SUDHL5 (cell line): ENCODE measurements around the gene RPS7.

GRCh38 chr2:44816-45156, 1.5 kb downstream of the FAM110C start:
- PRO-cap: no peak

GRCh38 chr2:288518-289378, 857 bp upstream of the ALKAL2 start:
- PRO-cap: no peak

DNA sequence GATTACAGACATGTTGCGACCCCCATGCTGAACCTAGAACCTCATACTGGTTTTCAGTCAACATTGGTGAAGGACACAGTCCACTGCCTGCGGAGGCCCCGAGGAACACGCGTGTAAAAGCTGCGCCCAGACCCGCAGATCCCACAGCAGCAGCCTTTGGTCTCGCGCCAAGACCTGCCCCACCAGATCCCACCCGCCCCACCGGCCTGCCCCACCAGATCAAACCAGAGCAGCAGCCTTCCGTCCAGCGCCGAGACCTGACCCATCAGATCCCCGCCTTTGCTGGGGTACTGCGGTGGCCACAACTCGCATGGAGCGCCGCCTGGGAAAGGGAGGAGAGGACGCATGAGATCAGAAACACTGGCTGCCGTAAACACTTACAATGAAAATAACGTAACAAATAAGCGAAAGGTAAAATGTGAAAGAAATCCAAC, 173.6 kb downstream of the TMEM18 start:
- PRO-cap: no peak

DNA sequence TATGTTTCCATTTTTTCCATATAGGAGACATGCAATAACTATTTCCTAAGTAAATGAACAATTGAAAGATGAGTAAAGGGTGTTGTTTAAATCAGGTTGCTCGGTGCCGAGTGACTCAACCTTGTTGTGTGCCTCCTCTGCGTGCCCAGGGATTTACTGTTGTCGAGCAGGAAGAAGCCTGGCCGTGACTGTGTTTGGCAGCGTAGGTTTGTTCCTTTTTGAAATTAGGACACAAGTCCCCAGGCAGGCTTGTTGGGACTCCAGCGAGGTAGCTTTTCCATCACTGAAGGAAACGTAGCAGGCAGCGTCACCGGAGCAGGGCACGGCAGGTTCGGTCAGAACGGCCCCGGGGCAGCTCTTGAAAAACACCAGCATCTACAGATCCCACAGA, 48.6 kb downstream of the TMEM18 start:
- PRO-cap: no peak

GRCh38 chr2:636427-637185, 40.6 kb downstream of the TMEM18 start:
- PRO-cap: no peak

DNA sequence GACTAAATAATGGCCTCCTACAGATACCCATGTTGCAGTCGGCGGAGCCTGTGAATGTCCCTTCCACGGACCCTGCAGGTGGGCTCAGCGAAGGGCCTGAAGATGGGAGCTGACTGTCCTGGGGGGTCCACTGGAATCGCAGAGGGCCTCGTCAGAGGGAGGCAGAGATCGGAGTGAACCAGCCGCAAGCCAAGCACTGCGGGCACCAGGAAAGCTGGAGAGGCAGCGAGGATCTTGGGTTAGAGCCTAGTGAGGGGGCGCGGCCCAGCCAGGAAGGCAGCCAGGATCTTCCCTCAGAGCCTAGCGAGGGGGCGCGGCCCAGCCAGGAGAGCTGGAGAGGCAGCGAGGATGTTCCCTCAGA, 62.5 kb upstream of the TMEM18 start:
- PRO-cap: no peak

GRCh38 chr2:1240396-1240871, 172.8 kb upstream of the TPO start:
- PRO-cap: no peak

- PRO-cap: no peak
These were observed 46.6 kb upstream of the TPO start for GRCh38 chr2:1366792-1367014.

DNA sequence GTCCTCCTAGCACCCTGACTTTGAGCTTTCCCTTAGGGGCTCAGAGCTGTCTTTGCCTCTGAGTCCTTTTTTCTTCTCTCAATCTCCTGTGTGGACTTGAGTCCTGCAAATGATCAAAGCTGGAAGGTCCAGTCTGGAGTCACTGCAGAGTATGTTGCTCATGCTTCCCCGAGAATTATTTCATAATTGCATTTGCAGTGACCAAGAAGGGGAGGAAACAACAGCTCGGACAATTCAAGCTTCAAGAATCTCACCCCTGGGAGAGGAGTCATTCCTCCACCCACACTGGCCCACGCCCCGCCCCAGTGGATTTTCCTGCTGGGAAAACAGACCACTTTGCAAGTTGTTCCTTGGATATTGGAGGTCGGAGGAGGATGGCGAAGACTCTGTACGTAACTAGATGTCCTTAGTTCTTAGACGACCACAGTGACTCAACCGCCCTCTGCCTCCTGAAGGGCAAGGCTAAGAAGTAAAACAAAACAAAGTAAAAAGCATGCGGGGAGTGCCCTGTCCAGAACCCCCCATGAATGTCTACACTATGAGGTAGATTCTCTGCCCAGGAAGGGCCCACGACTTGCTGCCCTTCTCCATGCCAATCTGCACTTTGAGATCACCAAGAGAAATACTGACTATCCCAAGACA, 159.4 kb downstream of the TPO start:
- PRO-cap: no peak

DNA sequence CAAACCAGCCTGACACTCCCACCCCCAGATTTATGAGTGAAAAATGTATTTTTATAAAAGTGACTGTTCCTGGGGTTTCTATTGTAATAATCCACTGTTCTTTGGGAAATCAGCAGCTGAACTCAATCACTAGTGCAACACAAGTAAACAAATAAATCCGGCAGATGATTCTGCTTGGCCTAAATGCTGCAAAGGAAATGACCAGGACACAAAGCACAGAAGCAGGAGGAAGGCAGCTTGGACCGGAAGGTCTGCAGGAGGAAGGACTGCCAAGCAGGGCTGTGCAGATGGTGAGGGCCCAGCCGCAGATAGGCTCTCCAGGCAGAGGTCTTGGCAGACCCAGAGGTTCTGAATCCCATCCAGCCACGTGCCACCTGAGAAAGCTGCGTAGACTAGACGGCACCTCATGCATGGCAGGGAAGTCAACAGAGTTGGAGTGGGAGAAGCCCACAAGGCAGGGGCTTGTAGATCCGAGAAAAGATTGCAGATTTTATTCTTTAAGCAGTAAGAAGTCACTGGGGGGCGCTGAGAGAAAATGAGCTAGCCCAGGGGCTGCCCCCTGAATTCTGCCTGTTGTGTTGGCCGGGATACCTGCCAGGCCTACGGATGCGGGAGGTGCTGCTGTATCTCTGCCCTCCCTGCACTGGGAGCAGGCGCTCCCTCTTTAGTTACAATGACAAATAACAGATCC, 153.6 kb downstream of the PXDN start:
- PRO-cap: no peak

DNA sequence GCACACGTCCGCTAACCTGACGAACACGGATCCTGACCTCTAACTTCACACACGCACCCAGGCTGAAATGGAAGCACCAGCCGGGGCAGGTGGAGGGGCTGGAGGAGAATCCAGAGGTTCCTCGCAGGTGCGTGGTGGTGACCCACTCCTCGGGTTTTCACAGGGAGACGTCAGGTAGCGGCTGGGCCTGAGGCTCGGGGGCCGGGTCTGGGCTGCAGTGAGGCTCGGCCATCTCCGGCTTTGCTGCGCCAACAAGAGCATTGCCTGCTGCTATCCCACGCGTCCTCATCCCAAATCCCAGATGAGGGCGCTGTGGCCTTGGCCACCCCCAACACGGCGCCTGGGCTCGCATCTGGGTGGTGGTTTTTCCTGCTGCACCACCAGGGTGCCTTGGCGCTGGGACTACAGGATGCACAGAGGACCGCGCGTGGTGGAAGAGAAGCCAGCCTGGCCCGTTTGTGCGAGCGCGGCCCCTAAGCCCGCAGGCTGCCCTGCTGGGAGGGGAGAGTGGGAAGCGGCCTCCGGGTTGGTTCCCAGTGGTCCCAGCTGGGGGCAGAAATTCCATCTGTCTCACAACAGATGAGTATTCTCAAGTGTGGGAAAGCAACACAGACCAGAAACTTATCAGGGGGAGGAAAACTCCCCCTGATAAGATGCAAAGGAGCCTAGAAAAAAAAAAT, 152.4 kb downstream of the PXDN start:
- PRO-cap: no peak

- PRO-cap: no peak
These were observed 129.7 kb downstream of the PXDN start for GRCh38 chr2:1614640-1615039.

DNA sequence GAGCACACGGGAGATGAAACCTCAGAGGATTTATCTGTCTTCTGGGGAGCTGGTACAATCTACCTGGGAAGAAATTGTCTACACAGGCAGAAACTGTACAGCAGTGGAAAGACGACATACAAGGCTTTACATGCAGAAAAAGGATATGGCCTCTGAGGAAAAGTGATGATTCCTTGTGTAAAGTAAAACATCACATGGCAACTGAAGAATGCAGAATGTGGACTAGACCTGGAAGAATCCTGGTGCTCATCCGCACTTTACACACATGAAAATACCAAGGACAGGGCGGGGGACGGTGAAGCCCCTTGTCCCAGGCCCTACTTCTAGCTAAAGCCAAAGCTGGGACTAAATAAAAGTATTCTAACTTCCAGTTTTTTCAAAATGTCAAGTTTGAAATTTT, 215.8 kb upstream of the PXDN start:
- PRO-cap: no peak

- PRO-cap: no peak
These were observed 270.0 kb upstream of the PXDN start for GRCh38 chr2:2014121-2014858.

- PRO-cap: no peak
These were observed 315.4 kb upstream of the MYT1L start for GRCh38 chr2:2646467-2646967.

- PRO-cap: no peak
These were observed 154.6 kb downstream of the EIPR1 start for GRCh38 chr2:3222854-3223646.

- PRO-cap: bidirectional peak, plus-strand start at chr2:3518454, minus-strand start at chr2:3518459
These were observed 1.1 kb downstream of the ADI1 start for GRCh38 chr2:3518024-3518798.

DNA sequence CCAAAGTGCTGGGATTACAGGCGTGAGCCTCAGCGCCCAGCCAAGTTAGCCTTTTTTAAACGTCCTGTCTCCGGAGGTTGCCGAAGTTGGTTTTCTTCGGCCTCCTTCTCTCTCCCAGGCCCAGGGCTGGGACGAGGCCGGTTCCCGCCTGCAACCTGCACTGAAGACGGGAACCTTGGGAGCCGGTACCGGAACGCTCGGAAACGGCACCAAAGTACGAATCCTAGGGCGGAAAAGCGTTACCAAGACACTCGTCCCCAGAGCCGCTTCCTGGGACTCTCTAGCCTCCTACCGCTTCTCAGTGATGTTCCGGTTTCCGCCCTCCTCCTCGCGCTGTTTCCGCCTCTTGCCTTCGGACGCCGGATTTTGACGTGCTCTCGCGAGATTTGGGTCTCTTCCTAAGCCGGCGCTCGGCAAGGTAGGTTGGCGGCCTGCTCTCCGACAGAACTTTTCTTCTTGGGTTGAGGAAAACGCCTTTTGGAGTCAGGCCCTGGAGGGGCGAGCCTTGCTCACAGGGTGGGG, at the start of gene RPS7:
TSS of gene RPS7 (plus strand) at position 328 of the 522 bp plus-strand sequence.
- PRO-cap: bidirectional peak, plus-strand start at position 393 of the sequence, minus-strand start at position 318 of the sequence

- PRO-cap: no peak
These were observed 4.8 kb downstream of the RPS7 start for GRCh38 chr2:3579515-3580624.

- PRO-cap: no peak
These were observed 2.4 kb downstream of the COLEC11 start for GRCh38 chr2:3597000-3597977.